SUDHL5 (cell line): ENCODE measurements around the genes ZIC3, MAGEC3, MAGEC1, SPANXN2, SPANXN1 and IDS.

DNA sequence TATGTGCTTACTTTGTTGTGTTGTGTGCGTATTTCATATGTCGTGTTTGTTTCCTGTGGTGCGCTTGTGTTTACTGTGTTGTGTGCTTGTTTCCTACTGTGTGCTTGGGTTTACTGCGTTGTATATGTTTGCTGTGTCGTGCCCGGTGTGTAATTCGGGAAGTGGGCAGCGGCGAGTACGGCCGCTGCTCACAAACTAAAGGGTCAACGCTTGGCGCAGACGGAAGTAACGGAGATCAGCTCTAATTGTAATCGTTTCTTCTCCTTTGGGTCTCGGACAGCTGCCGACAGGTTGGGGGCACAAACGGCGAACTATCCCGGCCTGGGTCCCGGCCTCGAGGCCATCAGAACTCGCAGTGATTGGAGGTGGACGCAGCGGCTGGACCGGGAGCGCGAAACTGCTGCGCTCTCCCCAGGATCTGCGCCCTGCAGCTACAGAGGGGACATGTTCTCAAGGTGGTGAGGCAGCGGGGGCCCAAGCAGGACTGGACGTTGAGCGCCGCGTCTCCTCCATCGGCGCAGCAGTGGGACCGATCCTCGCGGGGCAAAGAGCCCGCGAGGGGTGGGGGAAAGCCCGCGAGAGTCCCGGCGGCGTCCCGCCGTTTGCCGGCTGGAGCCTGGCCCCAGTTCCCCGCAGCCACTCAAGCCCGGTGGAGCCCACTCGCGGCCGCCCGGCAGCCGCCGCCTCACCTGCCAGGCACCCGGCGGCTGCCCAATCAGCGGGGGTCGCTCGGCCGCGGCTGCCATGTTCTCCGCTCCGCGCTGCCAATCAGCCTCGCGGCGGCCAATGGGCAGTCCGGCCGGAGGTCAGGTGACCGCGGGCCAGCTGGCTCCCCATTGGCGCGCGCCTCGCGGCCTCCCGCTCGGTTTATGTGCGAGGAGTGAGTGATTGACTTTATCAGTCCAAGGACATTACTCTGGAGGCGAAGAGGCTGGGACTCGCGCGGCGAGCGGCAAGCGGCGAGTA, at the start of gene ZIC3:
TSS of gene ZIC3 (plus strand) at position 897 of the 966 bp plus-strand sequence.
- PRO-cap, result no peak

DNA sequence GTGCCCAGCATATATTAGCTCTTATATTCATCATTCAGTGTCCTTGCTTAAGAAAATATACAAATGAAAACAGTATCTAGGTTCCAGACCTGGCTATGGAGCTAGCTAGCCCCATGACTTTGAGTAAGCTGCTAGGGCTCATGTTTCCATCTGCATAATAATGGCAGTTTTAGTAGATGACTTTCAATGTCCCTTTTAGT, 435.3 kb downstream of the ZIC3 start:
- PRO-cap, result no peak

GRCh38 chrX:139691378-139691837, 16.6 kb downstream of the MCF2 start:
- PRO-cap, result no peak

- PRO-cap, result no peak
These were observed 83.5 kb downstream of the ATP11C start for GRCh38 chrX:139848847-139850272.

- PRO-cap, result no peak
These were observed at the start of gene MAGEC3 for GRCh38 chrX:141837959-141838567. MAGEC3 (plus strand) TSS chrX:141838316.

GRCh38 chrX:141903488-141904117, at the start of gene MAGEC1:
MAGEC1 (plus strand) TSS chrX:141903894.
- PRO-cap, result no peak

GRCh38 chrX:143289818-143290216, 227.5 kb downstream of the SPANXN3 start:
- PRO-cap, result no peak

DNA sequence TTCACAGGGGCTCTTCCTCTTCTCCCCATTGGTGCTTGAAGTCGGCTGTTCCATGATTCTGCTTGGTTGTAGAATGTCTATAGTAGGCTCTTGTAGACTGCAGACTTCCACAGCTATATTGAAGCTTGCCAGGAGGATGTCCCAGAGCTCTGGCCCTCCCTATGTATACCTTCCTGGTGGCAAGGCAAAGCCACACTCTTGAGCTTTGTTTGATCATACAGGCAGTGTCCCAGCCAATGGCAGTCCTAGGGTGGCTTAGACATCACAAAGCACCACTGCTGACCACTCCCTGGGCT, at the start of gene SPANXN2:
TSS of gene SPANXN2 (minus strand) at position 138 of the 296 bp plus-strand sequence.
- PRO-cap, result no peak

- PRO-cap, result no peak
These were observed 584.4 kb upstream of the SPANXN1 start for GRCh38 chrX:144662913-144663257.

- PRO-cap, result no peak
These were observed at the start of gene SPANXN1 for GRCh38 chrX:145247270-145247767. SPANXN1 (plus strand) TSS chrX:145247503.

DNA sequence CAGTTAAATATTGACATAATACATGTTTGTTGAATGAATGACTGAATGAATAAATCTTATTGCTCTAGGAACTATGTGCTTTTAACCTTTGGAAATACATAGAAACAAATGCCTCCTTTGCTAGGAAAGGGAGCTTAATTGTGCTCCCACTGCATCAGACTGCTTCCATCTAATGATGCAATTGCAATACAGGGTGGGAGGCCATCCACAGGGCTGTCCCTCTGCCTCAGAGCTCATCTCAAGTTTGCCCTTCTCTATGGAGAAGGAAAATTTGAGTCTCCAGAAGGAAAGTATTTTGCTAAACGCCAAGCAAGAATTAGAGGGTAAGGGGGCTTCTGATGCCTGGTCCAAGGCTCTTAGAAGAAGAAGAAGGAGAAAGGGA, 1.9 kb downstream of the SLITRK2 start:
- PRO-cap, result no peak

GRCh38 chrX:146029223-146029763, 211.7 kb downstream of the SLITRK2 start:
- PRO-cap, result no peak

- PRO-cap, result no peak
These were observed 36.0 kb upstream of the FMR1 start for GRCh38 chrX:147875815-147876108.

DNA sequence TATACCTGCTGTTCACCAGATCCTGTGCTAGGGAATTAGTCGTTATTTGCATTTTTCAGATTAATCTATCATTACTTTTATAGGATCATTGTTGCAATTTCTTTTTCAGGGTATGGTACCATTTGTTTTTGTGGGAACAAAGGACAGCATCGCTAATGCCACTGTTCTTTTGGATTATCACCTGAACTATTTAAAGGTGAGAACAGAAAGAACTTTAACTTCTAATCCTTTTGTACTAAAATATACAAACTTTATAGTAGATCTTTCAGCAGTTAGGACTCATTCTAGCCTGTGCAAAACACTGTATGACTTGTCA, 28.7 kb downstream of the FMR1 start:
- PRO-cap, result no peak

- PRO-cap, result no peak
These were observed 190.1 kb upstream of the AFF2 start for GRCh38 chrX:148310315-148310787.

- PRO-cap, result unidirectional peak, minus-strand start at chrX:149505306
These were observed at the start of gene IDS for GRCh38 chrX:149504673-149505769. IDS (minus strand) TSS chrX:149505306.

DNA sequence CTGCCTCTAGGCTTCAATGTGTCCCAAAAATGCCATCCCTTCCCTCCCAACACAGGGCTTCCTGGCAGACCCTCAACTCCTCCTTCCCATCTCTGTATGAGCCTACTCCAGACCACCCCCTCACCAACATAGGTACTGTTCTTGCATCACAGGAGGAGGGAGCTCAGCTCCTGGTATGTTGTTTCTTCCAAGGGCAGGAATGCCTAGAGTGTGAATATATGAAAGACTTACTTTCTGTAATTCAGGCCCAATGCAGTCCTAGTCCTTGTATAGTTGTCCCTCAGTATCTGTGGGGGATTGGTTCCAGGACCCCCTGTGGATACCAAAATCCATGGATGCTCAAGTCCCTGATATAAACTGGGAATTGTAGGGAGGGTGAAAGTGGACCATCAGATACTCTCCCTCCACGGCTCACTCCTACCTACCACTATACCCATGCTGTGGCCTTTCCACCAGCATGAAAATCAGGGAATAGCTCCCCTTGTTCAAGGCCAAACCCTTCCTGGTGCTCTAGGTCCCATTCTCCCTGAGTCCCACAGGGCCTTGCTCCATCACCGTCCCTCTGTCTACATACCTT, 11.6 kb upstream of the HSFX2 start:
- PRO-cap, result no peak

- PRO-cap, result no peak
These were observed 818 bp downstream of the EOLA2 start for GRCh38 chrX:149937176-149938169.

- PRO-cap, result no peak
These were observed 25.1 kb upstream of the EOLA2 start for GRCh38 chrX:149963479-149963738.

- PRO-cap, result no peak
These were observed 158.2 kb upstream of the MAMLD1 start for GRCh38 chrX:150204879-150205433.